GM12892 (cell line): ENCODE data around the genes IDNK and C9orf64.

DNA sequence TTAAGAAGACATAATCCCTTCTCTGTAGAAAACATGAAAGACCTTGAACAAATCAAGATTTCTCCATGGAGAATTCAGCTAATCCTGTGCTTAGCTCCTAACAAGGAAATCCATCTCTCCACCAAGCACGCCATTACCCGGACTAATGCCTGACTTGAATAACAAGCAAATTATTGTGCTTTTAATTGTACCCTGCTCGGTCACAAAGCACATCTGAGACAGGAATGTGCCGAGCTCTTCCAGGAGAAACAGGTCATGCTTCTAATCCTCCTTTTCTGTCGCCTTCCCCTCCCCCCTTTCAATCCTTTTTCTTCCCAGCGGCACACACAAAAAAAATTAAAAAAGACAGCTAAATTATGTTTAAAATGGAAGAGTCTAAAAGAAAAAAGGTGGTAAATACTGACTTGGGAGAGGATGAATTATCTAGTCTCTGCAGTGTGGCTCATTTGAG is 141.4 kb downstream of the PSAT1 start:
- RRBS = no CpG with 5 or more reads among the region's 6 CpGs

DNA sequence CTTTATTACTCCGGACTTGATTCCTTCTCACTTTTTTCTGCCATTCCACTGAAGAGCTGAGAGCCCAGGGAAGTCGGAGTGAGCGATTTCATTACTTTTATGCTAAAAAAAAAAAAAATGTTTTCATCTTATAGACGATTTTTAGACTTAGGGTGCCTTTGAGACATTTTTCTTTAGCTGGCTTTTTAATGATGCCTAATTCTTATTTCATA is 2.3 kb downstream of the TLE4 start:
- RRBS = no CpG with 5 or more reads among the region's 4 CpGs

GRCh38 chr9:79662688-79663325 is 91.0 kb downstream of the TLE4 start:
- RRBS = no CpG with 5 or more reads among the region's 9 CpGs

GRCh38 chr9:79686360-79686812 is 114.6 kb downstream of the TLE4 start:
- RRBS = no CpG with 5 or more reads among the region's 7 CpGs

DNA sequence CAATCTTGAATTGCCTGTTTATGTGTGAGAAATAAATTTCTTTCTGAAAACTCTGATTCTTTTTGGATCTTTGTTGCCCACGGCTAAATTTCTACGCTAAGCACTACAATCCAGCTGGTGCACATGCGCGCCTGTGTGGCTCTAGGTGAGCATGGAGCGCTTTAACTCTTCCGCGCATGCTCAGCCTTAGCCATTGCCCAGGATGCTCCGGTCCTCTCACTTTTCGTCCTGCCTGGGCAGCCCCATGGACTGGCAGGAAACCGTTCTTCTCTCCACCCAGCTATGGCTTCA is 190.8 kb downstream of the TLE4 start:
- RRBS = no CpG with 5 or more reads among the region's 10 CpGs

DNA sequence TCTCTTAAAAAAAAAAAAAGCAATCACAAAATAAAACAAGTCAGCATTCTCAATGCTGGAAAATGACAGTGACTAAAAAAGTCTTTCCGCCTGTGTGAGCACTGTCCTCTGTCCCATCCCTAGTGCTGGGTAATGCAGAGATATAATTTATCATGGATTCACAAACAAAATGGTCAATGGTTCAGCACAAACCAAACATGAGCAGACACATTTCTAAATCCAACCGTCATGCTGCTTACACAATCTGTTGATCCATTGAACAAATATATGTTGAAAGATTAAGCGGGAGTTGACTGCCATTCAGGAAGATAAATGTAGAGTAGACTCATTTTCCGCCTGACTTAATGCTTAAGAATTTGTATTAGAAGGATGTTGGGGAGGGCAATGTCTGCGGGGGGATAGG is 153.9 kb downstream of the TLE1 start:
- RRBS = no CpG with 5 or more reads among the region's 5 CpGs

DNA sequence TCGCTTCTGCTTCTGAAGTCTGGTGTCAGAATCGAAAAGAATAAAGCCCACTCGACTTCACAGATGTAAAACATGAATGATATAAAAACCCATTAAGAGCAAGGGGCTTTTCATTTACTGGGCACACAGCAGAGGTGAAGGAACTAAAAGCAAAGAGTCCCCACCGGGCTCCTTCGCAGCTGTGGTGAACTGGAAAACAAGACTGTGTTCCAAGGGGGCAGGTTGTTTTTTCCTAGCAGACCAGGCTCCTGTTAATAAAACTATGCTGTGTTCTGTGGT is 91.7 kb downstream of the TLE1 start:
- RRBS = no CpG with 5 or more reads among the region's 5 CpGs

- RRBS = no CpG with 5 or more reads among the region's 4 CpGs
These were observed 24.6 kb downstream of the TLE1 start for GRCh38 chr9:81664666-81665158.

GRCh38 chr9:81879635-81879981 is 48.6 kb upstream of the SPATA31D4 start:
- RRBS = no CpG with 5 or more reads among the region's 4 CpGs

GRCh38 chr9:82098848-82099130 is 110.2 kb downstream of the SPATA31D1 start:
- RRBS = no CpG with 5 or more reads among the region's 5 CpGs

DNA sequence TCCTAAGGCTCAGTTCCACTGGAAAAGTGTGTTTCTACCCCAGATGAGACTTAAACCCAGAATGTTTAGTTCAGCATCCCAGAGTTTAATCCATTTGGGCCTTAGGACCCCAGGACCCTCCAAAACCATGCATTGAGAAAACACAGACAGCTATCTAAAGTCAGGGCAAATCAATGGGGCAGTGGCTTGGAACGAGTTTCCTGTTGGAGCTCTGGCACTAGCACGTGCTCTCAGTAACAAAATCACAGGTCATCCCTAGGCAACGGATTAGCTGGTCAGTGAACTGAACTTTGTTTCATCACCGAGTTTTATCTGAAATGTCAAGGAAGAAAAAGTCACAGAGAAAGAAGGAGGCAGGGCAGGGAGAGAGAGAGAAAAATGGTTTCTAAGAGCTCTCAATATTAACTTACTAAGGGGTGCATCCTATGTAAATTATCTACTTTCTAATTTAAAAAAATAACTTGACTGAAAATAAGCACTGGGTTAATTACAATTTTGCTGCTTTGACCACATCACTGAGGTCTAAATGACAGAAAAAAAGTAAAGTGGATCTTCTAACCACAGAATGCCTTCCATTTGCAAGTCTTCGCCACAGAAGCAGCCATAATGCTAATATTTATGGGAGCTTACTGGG is 504.1 kb downstream of the RASEF start:
- RRBS = no CpG with 5 or more reads among the region's 5 CpGs

- RRBS = no CpG with 5 or more reads among the region's 5 CpGs
These were observed 461.7 kb downstream of the RASEF start for GRCh38 chr9:82601135-82601688.

GRCh38 chr9:83166328-83166938 is 103.5 kb upstream of the RASEF start:
- RRBS = no CpG with 5 or more reads among the region's 6 CpGs

DNA sequence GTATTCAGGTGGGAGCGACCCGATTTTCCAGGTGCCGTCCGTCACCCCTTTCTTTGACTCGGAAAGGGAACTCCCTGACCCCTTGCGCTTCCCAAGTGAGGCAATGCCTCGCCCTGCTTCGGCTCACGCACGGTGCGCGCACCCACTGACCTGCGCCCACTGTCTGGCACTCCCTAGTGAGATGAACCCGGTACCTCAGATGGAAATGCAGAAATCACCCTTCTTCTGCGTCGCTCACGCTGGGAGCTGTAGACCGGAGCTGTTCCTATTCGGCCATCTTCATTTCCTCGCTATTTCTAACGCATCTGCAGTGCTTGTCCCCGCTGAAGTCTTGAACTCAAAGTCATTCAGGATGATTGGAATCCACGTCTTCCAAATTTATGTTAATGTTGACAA is 165.7 kb upstream of the RASEF start:
- RRBS = no CpG with 5 or more reads among the region's 23 CpGs

GRCh38 chr9:83622621-83623192 is at the start of gene IDNK:
IDNK (plus strand) TSS chr9:83623143.
- RRBS = under 1% methylated on average over 16 of the region's 43 CpGs

- RRBS = no CpG with 5 or more reads among the region's 6 CpGs
These were observed 36.6 kb downstream of the UBQLN1 start for GRCh38 chr9:83670976-83671759.

- RRBS = no CpG with 5 or more reads among the region's 6 CpGs
These were observed 30.0 kb upstream of the UBQLN1 start for GRCh38 chr9:83737777-83738101.

DNA sequence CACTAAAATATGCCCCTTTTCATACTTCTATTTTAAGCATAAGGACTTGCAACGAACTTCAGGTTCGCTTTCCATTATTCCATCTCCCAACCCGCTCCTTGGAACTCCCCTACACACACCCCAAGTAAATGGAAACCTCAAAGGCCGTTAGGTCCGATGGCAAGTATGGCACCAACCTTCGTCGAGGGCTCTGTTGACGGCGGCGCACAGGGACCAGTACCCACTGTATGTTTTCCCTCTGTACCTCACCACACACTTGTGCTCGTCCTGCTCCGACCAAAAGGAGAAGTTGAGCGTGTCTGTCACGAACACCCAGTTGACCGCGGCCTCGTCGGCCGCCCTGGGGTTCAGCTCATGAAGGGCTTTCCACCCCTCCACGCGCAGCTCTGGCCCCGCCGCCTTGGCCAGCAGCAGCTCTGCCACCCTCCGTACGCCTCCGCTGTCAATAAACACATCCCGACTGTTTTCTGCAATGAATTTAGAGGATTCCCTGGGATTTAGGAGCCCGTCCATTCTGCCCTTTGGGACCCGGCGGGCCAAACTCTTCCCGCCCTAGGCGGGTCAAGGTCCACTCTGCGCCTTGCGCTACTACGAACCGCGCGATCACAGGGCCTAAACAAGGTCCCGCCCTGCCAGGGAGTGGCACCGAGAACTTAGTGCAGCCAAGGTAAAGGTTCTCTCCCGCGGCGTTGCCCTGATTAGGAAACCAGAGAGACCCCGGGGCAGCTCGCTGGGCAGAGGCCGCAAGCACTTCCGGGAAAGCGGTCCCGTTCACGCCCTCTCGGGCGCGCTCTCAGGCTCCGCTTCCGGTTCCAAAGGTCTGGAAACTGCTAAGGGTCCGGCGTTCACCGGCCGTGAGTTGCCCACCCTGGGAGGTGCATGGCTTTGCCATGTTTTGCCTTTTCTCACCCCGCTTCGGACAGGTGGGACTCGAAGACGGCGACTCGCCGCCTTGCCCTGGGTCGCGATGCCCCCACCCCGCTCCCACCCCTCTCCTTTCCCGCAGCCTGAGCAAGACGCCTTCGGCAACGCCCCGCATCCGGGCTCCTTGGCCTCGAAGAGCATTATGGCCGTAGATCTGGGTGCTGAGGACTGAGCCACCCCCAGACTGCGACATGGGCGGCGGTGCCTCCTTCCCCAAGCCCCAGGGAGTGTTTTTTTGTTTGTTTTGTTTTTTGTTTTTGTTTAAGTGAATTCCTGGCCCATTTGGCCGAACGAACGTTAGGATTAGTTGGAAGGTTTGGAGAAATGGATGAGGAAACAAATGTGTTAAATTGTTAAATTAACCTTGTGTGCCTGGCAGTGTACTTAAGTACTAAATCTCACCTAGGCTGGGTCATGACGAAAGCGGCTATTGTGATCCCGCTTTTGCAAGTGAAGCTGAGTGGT is at the start of gene C9orf64:
Gene C9orf64 (minus strand): TSS at position 755 of the 1,389 bp plus-strand sequence.
- RRBS = 1% methylated on average over 9 of the region's 86 CpGs

GRCh38 chr9:83965575-83965963 is 9.0 kb upstream of the C9orf64 start:
- RRBS = no CpG with 5 or more reads among the region's 6 CpGs

GRCh38 chr9:83977870-83978719 is 1.9 kb downstream of the HNRNPK start:
- RRBS = no CpG with 5 or more reads among the region's 8 CpGs